Measurements from ENCODE around the gene C5orf15.

- PRO-cap, 2 experiments, result no peak in any of the 2 experiments
These were observed 8.2 kb upstream of the HSPA4 start for GRCh38 chr5:133043670-133044038.

DNA sequence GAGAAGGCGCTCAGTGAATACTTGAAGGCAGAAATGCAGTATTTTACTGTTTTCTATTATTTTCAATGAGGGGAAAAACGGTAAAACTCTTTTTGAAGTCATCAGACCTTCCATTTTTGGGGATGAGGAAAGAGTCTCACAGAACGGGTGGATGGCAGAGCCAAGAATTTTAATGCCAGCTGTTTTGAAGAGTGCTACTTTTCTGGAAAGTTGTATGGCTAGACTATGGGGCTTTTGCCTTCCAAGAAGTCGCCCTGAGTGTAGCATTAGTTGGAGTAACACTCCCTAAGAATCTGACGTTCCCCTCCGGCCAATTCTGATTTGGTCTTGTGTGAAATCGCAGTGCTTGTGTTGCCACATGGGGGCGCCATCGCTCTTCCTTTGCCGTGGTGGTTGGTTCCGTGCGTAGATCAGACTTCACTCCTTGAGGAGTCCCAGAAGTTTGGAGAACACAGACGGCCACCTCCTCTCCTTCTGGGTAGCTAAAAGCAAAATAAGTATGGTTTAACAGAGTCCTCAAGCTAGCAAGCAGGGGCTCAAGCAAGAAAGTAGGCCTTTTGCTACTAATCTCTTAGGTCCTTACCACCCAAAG lies 59.3 kb downstream of the HSPA4 start:
- PRO-cap, 2 experiments, result no peak in any of the 2 experiments

- PRO-cap, 2 experiments, result no peak in any of the 2 experiments
These were observed 172.0 kb downstream of the FSTL4 start for GRCh38 chr5:133440196-133440888.

DNA sequence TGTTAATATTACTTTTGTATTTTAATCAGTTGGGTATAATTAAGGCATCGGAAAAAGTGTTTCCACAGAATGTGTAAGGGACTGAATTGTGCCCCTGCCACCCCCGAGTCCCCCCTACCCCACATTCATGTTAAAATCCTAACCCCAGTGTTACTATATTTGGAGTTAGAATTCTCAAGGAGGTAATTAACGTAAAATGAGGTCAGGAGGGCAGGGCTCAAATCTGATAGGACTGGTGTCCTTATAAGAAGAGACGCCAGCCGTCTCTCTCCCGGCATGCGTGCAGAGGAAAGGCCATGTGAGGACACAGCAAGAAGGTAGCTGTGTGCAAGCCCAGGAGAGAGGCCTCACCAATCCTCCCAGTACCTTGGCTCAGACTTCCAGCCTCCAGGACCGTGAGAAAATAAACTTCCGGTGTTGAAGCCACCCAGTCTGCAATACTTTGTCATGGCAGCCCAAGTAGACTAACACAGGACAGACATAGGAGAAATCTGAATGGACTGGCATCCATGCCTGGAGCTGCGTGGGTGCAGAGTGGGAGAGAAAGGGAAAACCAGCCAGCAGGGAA lies 89.4 kb downstream of the FSTL4 start:
- PRO-cap, 2 experiments, result no peak in any of the 2 experiments

GRCh38 chr5:133968269-133969095 lies at the start of gene C5orf15:
C5orf15 (minus strand) TSS chr5:133968625.
- PRO-cap, 2 experiments, result peak in 2 of 2 experiments; most common plus-strand start chr5:133968724 (in 1); most common minus-strand start chr5:133968570 (in 2)

GRCh38 chr5:133999566-134000629 lies 4.9 kb downstream of the VDAC1 start:
- PRO-cap, 2 experiments, result no peak in any of the 2 experiments

DNA sequence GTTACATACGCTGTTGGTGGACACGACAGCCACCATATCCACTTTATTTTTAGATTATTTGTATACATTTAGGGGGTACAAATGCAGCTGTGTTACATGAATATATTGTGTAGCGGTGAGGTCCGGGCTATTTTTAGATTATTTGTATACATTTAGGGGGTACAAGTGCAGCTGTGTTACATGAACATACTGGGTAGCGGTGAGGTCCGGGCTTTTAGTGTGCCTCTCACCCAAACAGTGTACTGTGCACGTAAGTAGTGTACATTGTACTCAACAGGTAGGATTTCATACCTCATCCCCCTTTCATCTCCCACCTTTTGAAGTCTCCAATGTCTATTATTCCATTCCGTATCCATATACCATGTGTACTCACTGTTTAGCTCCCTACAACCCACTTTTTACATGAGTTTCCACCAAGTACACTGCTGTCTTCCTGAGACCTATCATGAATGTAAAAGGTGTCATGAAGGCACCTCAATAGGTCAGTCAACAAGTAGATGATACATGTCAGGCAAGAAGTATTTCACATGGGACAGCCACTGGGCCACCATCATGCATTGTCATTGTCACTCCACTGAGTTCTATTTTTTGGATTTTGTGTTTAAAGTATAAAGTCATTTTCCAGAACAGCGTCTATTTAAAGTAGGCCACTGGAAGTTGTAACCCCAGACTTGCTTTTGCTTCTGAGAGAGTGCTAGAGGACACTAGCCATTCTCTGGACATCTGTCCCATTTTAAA lies 27.7 kb downstream of the SKP1 start:
- PRO-cap, 2 experiments, result no peak in any of the 2 experiments

DNA sequence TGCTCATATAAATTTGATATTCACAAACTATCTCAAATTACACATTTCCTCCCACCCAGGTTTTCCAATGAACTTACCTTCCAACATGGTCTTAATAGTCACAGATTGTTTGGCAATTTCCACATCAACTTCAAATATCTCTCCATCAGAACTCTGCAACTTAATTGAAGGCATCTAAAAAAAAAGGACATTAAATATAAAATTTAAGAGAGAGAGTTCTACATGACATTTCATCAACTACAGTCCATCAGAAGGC lies 3.0 kb downstream of the SKP1 start:
- PRO-cap, 2 experiments, result no peak in any of the 2 experiments

DNA sequence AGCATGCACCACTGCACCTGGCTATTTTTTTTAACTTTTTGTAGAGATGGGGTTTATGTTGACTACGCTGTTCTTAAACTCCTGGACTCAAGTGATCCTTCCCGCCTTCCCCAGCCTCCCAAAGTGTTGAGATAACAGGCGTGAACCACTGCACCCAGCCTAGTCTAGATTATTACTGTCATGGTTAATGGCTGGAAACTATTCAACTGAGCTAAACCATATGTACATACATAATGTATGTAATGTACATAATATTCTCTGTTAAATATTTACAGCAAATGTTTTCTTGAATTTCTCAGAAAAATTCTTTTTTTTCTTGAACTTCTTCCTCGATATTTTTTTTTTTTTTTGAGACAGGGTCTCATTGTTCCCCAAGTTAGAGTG lies 21.3 kb downstream of the PPP2CA start:
- PRO-cap, 2 experiments, result no peak in any of the 2 experiments

DNA sequence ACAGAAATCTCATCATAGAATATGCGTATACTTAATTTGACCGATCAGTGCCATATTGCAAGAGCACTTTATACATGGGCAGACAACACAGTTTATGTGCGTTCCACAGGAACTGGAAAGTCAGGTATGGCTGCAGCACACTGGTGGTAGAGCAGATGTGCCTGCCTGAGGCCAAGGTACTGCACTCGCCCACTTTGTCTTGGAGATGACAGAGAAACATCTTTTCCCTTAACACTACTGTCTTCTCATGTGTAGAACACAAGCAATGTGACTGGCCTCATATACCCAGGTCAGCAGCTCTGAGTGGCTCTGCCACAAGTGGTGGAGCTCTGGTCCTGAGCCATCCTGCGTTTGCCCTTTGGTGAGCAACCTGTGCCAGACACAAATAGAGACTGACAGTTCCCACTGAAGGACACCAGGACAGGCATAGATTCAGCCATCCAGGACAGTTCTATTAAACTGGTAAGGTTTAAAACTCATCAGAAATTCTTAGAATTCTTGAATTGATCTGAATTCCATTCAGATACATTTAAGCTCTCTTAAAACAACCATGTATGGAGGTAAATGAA lies 21.0 kb upstream of the PPP2CA start:
- PRO-cap, 2 experiments, result no peak in any of the 2 experiments

- PRO-cap, 2 experiments, result no peak in any of the 2 experiments
These were observed 1.0 kb upstream of the UBE2B start for GRCh38 chr5:134370176-134370877.

- PRO-cap, 2 experiments, result peak in 2 of 2 experiments; most common plus-strand start chr5:134372228 (in 1); most common minus-strand start chr5:134372044 (in 2)
These were observed 614 bp downstream of the UBE2B start for GRCh38 chr5:134371930-134372435.

- PRO-cap, 2 experiments, result no peak in any of the 2 experiments
These were observed 6.5 kb downstream of the UBE2B start for GRCh38 chr5:134377783-134378262.

DNA sequence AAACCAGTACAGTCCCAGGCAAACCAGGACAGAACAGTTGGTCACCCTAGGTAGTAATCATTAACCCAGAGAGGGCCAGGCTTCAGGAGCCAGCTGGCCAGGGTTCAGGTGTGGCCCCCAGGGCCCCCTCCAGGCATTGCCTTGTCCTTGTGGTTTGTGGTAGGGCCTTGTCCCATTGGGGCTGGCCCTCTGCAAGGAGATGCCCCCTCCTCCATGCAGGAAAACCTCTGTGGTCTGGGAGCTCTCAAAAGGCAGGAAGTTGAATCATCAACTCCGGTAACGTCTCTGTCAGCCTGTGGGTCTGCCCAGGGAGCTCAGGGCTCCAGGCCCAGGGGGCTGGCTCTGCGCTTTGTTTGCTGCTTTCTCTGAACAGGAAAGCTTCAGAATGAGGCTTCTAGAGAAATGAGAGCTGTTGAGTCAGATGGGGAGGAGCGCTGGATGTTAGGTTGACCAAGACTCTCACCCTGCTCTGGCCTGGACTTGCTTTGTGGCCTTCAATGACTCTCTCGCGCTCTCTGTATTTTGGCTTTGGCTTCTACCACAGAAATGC lies 22.2 kb upstream of the JADE2 start:
- PRO-cap, 2 experiments, result peak in 2 of 2 experiments; most common plus-strand start position 415 of the sequence (in 1); most common minus-strand start position 367 of the sequence (in 1)

DNA sequence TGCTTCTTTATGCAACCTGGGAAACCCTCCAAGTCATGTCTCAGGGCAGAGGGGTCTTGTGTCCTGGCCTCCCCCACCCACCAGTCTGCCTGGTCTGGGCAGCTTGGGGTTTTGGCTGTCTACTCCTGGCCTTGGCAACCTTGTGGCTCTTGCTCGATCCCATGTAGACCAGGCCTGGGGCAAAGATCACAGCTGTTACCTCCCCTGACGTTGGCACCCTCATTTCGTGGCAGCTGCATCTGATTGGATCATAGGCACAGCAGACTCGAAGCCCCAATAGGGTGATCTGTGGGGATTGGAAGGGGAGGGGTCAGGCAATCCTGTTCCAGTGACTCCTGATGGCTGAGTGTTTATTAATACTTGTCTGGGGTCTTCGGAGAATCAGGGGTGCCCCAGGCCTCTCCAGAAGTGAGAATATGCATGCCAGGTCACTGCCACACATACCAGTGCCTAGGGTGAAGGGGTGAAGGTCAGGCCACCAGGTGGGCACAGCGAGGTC lies 28.5 kb downstream of the JADE2 start:
- PRO-cap, 2 experiments, result no peak in any of the 2 experiments

DNA sequence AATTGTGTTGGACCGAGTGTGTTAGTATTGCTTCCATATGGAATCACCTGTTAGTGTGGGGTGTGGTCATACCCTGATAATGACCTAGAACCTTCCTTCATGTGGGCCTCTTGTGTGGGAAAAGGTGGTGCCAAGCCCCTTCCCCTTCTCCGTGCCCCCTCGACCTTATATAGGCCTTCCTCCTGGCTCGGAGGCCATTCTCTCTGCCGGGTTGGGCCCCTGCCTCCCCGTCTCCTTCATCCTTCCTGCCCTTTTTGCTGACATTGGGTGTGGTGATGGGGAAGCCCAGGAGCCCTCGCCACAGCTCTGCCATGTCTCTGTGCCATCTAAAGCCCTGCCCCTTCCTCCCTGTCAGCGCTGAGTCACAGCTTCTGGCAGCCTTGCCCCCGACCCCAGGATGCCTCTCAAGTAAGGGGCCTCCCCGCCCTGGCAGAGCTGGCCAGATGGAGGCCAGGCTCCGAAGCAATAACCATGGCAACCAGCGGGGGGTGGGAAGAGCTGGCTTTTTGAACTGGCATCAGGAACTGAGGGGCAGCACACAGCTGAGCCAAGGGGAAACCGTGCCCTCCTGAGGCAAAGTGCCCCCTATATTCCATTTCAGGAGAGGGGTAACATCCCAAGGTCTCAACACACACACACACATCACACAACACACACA lies 30.4 kb downstream of the JADE2 start:
- PRO-cap, 2 experiments, result no peak in any of the 2 experiments

GRCh38 chr5:134649380-134649967 lies 889 bp downstream of the SEC24A start:
- PRO-cap, 2 experiments, result peak in 2 of 2 experiments; most common minus-strand start chr5:134649519 (in 2)

- PRO-cap, 2 experiments, result no peak in any of the 2 experiments
These were observed 899 bp downstream of the C5orf24 start for GRCh38 chr5:134846601-134847132.

- PRO-cap, 2 experiments, result no peak in any of the 2 experiments
These were observed 7.3 kb downstream of the PCBD2 start for GRCh38 chr5:134912042-134912820.

DNA sequence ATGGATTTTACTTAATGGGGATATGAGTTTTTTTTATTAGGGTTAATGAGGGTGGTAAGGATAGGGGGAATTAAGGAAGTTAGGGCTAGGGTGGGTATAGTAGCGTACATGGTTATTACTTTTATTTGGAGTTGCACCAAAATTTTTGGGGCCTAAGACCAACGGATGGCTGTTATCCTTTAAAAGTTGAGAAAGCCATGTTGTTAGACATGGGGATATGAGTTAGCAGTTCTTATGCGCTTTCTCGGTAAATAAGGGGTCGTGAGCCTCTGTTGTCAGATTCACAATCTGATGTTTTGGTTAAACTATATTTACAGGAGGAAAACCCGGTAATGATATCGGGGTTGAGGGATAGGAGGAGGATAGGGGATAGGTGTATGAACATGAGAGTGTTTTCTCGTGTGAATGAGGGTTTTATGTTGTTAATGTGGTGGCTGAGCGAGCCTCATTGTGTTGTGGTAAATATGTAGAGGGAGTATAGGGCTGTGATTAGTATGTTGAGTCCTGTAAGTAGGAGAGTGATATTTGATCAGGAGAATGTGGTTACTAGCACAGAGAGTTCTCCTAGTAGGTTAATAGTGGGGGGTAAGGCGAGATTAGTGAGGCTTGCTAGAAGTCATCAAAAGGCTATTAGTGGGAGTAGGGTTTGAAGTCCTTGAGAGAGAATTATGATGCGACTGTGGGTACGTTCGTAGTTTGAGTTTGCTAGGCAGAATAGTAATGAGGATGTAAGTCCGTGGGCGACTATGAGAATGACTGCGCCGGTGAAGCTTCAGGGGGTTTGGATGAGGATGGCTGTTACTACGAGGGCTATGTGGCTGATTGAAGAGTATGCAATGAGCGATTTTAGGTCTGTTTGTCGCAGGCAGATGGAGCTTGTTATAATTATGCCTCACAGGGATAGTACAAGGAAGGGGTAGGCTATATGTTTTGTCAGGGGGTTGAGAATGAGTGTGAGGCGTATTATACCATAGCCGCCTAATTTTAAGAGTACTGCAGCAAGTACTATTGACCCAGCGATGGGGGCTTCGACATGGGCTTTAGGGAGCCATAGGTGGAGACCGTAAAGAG lies 21.7 kb downstream of the PCBD2 start:
- PRO-cap, 2 experiments, result no peak in any of the 2 experiments